H7 (cell line): ENCODE results near the genes COL6A2 and MCM3AP.

GRCh38 chr21:46079190-46079724, 18.7 kb upstream of the COL6A2 start:
- RAMPAGE, long total RNA, result no peak

DNA sequence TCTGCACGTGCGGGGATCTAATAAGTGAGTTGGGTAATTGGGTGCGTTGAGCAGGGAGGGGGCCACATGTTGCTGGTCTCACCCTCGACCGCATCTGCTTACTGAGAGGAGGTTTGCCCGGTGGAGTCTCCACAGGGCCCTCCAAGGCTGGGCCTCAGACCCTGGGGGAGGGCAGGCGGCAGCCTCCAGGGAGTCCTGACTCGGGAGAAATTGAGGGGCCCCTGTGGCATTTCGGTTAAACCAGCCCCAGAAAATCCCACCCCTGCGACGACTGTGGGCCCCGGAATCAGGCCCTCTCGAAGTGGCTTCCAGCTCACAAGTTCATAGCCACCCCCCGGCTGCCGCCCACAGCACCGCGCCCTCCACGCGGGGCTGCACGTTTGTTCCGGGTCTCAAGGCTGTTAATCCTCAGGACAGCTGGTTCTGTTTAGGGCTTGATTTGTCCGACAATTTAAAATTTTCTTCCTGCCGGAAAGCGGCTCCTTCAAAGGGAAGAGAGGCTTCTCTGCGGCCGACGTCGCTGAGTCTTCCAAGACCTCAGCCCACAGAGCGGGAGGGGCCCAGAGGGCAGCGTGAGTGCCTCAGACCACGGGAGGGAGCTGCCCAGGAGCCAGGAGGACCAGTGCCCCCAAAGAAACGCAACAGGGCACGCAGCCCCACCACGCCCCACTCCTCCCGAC, 14.6 kb upstream of the COL6A2 start:
- RAMPAGE, long total RNA, result no peak

DNA sequence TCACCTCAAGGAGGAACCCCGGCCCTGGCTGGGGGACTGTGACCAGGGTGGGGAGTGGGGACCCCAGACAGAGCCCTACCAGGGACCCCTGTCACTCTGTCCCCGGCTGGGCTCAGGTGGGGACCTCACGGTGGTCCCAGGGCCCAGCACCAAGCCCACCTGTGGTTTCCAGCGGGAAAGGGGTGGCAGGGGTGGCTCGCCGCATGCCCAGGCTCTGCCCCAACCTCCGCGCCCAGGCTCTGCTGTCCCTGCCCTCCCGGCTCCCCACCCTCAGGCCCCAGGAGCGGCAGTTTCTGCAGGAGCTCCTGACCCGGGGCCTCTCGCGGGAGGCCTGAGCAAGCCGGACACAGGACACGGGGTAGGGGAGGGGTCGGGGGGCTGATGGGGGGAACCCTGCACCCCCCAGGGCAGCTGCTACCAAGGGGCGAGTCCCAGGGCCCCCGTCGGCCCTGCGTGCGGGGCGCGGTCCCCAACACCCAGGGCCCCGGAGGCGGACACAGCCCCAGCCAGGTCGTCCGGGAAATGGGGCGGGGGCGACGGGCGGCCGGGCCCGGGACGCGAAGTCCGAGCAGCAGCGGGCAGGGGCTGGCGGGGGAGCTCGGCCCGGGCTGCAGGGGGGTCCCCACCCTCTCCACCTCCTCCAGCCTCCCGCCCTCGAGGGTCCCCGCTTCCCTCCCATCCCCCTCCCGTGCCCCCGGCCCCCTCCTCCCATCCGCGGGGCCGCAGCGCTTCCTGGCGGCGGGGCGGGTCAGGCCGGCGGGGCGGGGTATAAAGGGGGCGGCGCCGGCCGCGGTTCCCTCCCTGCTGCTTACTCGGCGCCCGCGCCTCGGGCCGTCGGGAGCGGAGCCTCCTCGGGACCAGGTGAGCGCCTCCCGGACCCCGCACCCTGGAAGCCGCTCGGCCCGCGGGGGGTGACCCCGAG, at the start of gene COL6A2:
Gene COL6A2 (plus strand): TSS at position 800 of the 922 bp plus-strand sequence.
- RAMPAGE, long total RNA, result start-site peak on the plus strand centred at position 831 of the sequence, 14 bp wide, 175 reads

DNA sequence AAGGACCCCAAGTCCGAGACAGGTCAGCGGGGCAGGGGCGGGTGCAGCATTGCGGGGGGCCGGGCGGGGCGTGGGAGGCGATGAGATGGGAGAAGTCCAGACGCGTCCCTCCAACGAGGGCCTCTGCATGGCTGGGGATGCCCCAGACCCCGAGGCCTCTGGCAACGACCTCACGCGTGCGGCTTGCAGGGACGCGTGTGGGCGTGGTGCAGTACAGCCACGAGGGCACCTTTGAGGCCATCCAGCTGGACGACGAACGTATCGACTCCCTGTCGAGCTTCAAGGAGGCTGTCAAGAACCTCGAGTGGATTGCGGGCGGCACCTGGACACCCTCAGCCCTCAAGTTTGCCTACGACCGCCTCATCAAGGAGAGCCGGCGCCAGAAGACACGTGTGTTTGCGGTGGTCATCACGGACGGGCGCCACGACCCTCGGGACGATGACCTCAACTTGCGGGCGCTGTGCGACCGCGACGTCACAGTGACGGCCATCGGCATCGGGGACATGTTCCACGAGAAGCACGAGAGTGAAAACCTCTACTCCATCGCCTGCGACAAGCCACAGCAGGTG, 27.8 kb downstream of the COL6A2 start:
- RAMPAGE, long total RNA, result no peak

DNA sequence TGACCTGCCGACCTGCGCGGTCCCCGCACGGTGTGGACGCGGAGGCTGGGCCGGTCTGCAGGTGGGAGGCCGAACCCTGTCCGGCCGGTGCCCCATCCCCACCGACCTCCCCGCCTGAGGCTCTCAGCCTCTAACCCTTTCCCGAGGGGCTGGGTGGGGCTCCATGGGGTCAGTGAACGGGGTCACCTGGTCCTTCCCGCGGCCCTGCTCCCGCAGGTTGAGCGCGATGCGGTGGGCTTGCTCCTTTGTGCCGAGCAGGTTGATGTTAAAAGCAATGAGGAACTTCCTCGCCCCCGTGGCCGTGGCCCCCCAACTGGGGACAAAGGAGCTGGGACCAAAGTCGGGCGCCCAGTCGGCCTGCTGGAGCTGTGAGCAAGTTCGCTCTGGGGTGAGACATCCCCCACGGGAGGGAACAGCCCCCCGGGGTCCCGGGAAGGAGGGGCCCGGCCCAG, 4.0 kb downstream of the FTCD start:
- RAMPAGE, long total RNA, result no peak

DNA sequence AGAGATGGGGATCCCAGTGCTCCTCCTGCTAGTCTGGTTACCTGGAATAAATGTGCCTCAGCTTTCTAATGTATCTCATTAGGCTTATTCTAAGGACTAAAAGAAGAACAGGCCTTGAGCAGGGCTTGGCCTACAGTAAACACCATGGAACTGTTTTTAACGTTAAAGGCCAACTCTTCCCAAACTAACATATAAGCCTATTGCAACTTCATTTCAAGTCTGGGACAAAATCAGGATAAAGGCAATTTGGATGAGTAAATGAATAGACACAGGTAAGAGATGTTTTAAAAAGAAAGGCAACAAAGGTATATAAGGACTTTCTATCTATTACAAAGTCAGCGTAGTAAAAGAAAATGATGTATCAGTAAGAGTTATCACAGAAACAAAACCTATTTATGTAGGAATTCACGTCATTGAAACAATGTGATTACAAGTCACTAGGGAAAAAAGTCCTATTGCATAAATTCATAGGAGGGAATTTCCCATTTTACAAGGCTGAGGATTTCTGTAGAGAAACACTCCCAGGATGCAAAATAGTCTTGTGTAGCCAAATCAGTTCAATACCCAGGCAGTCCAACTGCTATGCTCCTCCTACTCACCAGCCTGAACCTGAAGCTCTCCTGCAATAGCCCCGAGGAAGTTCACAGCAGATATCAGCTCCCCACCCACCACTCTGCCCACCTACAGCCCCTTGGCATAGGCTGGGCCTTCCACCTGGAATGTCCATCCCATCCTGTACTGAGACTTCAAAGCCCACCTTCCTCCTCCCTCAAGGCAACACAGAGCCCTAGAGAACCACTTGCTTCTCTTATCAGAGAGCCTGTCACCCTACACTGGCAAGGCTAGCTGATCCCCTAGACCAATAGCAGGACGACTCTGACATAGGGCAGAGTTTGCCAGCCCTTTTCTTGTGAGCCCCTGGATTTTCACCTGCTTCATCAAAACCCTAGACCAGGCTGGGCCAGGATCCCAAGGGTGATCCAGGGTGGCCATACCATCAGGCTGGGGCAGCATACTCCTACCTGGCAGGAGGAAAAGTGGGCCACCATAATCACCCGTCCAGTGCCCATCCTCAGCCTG, 1.7 kb downstream of the LSS start:
- RAMPAGE, long total RNA, result no peak

- RAMPAGE, long total RNA, result start-site peak on the plus strand at chr21:46229217-46229233, 12 reads
Observed at GRCh38 chr21:46229101-46229755, 654 bp upstream of the LSS start.

DNA sequence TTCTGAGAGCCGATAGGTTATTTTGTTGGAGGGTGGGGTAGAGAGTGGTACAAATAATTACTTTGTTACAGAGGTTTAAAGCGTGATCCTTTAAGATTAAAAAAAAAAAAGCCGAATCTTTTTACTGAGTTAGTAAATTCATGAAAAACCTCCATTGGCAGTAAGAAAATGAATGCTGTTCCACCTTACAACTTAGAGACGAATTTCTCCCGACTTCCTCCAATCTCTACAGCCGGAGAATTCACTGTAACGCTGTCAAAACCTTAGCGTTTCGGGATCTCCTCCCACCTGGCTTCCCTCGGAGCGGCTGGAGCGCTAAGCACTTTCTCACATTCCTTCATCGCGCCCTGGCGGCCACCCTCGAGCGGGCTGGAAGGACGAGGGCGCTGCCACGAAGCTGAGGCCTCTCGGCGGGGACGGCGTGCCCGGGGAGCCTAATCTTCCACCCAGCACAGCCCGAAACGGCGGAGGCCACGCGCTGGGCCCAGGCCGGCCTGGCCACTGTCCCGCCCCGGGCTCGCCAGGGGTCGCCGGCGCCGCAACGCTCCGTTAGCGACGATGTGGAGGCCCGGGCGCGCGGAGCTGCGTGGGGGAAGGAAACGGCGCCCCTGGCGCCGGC, at the start of gene MCM3AP:
Gene MCM3AP (minus strand): TSS at position 97 of the 619 bp plus-strand sequence.
- RAMPAGE, long total RNA, result no peak

GRCh38 chr21:46410766-46411663, 47.7 kb upstream of the DIP2A start:
- RAMPAGE, long total RNA, result no peak

DNA sequence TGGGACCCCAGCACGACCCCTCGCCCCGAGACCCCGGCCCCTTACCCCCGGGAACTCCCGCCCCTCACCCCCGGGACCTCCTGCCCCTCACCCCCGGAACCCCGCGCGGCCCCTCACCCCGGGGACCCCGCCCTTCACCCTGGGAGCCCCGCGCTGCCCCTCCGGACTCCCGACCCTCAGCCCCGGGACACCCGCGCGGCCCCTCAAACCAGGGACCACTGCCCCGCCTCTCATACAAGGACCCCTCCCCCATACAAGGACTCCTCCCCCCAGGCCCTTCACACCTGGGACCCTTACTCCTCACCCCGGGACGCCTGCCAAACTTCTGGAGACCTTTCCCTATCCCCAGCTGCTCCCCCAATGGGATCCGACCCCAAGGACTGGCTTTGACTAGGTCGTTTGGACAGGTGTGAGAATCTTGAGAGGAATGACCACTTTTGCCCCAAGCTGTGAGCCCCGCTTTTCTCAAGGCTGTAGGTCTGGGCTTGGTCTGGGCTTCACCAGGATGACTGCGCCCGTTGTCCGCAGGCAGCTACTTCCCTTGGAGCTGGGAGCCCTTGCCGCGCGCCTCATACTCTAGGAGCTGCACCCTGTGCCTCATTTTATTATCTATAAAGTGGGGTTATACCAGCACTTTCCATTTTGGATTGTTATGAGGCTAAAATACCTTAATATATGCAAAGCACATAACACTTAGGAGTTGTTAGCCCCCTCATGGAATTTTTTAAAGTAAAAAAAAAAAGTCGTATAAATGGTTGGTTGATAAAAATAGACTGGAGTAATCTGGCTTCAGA, 972 bp downstream of the DIP2A start:
- RAMPAGE, long total RNA, result no peak

DNA sequence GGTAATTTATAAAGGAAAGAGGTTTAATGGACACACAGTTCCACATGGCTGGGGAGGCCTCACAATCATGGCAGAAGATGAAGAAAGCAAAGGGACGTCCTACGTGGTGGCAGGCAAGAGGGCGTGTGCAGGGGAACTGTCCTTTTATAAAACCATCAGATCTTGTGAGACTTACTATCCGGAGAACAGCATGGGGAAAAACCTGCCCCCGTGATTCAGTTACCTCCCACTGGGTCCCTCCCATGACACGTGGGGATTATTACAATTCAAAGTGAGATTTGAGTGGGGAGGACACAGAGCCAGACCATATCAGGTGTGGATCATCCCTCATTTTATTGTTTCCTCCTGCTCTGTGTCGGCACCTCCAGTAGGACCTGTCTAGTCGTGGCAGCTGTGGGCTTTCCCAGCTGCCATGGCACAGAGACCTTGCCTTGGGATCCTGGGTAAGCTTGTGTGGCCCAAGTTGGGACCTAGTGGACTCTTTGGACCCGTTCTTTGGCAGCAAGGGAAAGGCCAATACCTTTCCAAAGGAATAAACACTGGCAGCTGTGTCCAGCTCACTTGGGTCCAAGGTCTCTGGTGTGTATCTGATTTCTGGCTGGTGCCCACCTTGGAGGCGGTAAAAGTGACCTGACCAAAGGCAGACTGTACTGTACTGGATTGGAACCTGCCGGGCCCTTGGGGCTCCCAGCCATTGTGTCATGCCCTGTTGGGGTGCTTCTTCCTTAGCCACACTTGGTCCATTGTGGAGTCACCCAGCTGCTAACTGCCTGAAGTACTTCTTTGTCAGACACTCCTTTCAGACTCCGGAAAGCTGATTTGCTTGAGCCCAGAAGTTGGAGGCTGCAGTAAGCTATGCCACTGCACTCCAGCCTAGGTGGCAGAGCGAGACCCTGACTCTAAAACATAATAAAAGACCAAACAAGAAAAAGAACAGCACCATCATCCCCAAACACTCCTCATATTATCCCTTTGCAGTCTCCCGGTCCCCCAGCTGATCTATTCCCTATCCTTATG, 21.8 kb downstream of the DIP2A start:
- RAMPAGE, long total RNA, result no peak

DNA sequence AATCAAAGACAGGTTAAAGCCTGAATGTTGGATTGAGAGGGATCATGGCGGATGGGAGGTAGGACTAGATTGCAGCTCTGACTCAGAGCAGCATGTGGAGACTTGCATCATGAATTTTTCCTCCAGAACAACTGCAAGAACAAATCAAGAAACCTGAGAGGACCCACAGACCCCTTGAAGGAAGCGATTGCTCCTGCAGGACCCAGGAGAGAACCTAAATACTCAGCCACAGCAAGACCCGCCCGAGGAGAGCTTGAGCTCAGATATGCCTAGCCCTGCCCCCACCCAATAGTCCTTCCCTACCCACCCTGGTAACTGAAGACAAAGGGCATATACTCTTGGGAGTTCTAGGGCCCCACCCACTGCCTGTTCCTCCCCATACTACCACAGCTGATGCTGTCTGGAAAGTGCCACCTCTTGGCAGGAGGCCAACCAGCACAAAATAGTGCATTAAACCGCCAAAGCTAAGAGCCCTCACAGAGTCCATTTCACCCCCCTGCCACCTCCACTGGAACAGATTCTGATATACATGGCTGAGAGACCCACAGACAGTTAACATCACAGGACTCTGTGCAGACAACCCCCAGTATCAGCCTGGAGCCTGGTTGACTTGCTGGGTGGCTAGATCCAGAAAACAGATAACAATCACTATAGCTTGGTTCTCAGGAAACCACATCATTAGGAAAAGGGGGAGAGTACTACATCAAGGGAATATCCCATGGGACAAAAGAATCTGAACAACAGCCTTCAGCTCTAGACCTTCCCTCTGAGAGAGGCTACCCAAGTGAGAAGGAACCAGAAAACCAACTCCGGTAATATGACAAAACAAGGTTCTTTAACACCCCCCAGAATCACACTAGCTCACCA, 19.3 kb downstream of the S100B start:
- RAMPAGE, long total RNA, result no peak

GRCh38 chr21:46599152-46599558, 5.7 kb downstream of the S100B start:
- RAMPAGE, long total RNA, result no peak

DNA sequence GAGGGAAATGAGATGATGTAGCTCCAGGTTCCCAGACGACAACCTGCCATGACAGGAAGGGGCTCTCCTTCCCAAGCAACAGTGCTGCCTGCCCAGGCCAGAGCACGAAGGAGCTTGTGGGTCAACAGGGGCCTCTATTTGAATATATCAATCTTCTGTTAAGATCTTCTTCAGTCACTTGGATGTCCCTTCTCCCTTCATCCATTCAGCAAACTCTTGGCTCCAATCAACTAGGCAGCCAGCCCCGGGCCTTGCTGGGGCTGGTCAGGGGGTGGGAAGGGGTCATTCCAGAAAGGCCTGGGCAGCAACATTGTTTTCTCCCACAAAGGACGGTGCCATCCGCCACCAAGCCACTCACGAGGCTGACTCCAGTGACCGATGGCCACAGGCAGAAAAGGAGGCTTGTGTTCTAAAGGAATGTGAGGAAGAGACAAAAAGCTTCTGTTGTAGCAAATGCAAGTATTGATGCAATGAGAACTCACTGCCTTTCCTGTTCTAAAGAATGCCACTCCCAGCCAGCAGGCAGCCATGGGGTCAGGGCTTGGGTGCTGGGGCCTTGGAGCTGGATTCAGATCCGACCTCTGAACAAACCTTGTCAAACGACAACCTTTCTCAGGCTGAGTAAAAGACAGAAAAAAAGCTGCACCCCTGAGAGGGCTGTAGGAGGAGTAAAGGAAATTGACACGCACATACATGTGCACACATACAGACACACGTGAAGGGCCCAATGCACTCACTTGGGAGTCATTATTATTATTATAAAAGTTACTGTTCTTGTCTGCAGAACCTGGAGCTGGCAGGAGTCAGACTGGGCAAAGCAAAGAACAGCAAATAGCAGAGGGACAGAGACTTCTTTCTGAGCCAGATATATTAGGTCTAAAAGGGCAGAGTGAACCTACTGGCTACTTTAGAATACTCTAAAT, 14.0 kb upstream of the PRMT2 start:
- RAMPAGE, long total RNA, result no peak

GRCh38 chr21:46666944-46667735, 31.7 kb downstream of the PRMT2 start:
- RAMPAGE, long total RNA, result no peak